T47D (cell line): ENCODE results near the genes IFI27L1 and SERPINA6.

- RRBS = no CpG with 5 or more reads among the region's 15 CpGs
These were observed 62.6 kb downstream of the UBR7 start for GRCh38 chr14:93269360-93270299.

- RRBS = no CpG with 5 or more reads among the region's 8 CpGs
These were observed 39.0 kb downstream of the BTBD7 start for GRCh38 chr14:93293794-93294177.

DNA sequence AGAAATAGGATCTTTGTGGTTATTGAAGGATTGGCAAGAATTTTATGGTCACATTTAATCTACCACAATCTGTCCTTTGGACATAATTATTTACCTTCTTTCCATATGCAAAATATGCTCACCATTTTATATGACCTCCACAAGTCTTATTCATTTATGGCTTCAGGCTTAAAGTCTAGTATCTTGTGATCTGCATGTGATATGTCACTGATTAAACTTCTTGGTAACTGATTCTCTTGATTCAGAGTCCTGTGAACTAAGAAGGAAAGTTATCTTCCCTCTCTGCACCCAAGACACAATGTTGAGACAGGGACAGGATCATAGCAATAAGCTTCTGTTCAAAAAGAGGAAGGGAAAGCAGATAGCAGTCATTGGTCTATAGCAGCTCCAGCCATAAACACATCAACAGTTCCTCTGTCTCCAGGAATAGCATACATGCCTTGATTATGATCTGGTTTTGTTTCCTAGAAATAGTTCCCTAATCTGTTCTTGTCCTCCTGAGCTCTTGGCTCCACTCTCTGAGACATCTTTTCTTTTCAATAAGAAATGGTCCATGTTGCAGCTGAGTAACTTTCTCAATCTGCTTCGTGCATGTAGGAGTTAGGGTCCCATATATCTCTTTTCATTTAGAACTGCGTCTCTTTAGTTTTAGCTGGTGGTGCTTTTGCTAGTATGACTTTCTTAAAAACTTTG lies 103.2 kb downstream of the UNC79 start:
- RRBS = no CpG with 5 or more reads among the region's 2 CpGs

DNA sequence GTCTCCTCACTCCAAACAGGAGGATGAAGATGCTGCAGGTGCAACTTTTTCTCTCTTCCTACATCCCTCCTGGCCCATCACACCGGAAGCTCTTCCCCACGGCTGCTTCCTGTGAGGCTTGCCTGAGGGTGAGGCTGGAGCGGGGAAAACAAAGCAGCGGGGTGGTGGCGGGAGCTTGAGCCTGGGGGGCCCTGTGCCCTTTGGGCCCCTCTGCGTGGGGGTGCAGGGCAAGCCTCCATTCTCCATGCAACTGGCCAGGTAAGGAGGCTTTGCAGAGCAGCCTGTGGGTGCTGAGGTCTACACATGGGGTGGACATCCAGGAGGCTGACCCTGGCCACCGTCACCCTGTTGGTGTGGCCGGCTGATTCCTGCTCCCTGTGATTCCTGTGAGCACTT lies 70.7 kb downstream of the PRIMA1 start:
- RRBS = 14% methylated on average over 1 of the region's 8 CpGs

DNA sequence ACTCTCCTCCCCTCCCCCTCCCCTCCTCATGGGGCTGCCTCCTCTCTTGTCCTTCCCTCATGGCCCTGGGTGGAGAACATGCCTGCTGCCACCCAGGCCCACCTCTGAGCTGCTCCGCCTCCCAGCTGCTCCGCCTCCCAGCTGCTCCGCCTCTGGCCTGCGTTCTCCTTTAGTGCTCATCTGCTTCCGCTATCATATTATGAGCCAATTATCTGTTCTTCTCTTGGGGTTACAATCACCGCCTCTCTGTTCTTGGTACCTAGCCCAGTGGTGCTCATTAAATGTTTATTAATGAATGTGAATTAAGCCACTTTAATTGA lies 32.1 kb upstream of the FAM181A start:
- RRBS = no CpG with 5 or more reads among the region's 6 CpGs

- RRBS = 35% methylated on average over 3 of the region's 15 CpGs
These were observed 19.5 kb downstream of the ASB2 start for GRCh38 chr14:93956625-93957434.

GRCh38 chr14:93987361-93988162 lies 9.5 kb upstream of the CCDC197 start:
- RRBS = no CpG with 5 or more reads among the region's 16 CpGs

DNA sequence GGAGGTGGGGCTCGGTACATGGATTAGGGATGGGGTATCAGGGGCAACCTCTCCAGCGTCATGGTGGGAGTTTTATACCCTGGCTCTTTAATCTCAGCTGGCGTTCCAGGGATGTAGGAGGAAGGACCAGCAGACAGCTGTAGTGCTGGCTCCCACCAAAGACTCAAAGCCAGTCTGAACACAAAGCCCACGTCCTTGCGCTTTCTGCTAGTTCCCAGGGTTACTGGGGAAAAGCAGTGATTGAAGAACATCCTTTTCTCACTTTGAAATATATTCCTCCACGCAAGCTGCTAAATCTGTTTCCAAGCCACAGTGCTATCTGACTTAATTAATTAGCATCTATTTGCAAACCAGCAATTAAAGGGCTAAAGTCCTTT lies 5.3 kb downstream of the OTUB2 start:
- RRBS = no CpG with 5 or more reads among the region's 6 CpGs

- RRBS = 1% methylated on average over 20 of the region's 49 CpGs
These were observed at the start of gene IFI27L1 for GRCh38 chr14:94081032-94081824. Gene IFI27L1, plus strand, starts transcription at chr14:94081310.

DNA sequence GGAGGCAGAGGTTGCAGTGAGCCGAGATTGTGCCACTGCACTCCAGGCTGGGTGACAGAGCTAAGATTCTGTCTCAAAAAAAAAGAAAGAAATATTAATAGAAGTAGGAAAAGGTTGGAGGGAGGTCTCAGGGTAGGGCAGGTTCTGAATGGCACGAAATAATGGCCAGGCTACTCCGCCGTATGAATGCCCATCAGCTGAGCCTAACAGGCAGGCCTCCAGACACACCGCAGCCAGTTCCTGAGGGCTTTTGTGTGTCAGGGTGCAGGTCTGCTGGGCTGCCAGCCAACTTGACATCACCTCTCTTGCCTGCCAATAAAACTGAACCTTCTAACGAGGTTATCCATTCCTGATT lies 16.0 kb downstream of the IFI27L2 start:
- RRBS = no CpG with 5 or more reads among the region's 6 CpGs

DNA sequence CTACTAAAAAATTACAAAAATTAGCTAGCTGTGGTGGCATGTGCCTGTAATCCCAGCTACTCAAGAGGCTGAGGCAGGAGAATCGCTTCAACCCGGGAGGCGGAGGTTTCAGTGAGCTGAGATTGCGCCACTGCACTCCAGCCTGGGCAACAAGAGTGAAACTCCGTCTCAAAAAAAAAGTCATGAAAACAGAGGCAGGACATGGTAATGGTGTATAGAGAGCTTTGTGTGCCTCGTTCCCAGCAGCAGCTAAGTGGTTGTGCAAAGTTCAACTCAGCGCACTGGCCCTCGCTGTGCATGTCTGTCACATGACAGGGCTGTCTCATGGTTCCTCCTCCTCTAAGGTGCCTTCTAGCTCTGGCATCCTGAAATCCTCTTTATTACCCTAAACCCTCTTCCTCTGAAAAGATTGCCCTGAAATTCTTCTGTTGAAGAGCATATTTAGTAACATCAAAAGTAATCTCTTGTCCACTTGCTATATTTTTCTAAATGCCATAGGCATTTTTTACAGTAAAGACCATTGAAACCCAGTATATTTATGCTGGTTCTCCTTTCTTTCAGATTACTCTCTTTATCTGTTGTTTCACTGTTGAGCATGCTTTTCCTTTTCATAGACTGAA lies 15.8 kb downstream of the SERPINA10 start:
- RRBS = no CpG with 5 or more reads among the region's 8 CpGs

- RRBS = 80% methylated on average over 1 of the region's 9 CpGs
These were observed 1.7 kb downstream of the SERPINA10 start for GRCh38 chr14:94291280-94291860.

- RRBS = no CpG with 5 or more reads among the region's 11 CpGs
These were observed 1.1 kb upstream of the SERPINA10 start for GRCh38 chr14:94294098-94294722.

DNA sequence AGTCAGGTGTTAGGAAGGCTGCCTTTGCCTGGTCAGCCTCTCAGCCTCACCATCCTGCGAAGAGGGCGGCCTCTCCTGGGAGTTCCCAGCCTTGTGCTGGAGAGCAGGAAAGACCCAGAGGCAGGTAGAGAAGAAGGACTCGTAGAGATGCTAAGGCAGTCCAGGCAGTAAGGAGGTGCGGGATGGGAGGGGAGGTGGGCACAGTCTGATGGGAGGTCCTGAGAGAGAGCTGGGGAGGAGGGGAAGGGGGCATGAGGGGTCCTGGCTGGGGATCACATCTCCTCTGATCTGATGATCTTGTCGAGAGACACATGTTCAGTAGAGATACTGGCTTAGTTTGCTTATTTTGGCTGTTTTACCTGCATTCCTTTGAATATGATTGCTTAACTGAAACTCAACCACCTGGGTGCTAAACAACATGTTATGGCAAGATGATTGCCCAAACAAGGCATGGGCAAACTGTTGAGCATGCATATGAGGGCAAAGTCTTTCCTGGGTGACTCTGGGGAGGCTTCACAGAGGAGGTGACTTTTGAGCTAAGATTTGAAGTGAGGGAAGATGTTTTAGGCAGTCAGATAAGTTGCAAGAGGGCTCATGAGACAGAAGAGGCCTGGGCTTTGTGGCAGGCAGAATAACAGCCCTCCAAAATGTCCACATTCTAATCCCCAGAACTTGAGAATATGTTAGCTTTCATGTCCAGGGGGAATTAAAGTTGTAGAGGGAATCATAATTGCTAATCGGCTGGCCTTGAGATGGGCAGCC lies 10.3 kb downstream of the SERPINA6 start:
- RRBS = no CpG with 5 or more reads among the region's 6 CpGs

DNA sequence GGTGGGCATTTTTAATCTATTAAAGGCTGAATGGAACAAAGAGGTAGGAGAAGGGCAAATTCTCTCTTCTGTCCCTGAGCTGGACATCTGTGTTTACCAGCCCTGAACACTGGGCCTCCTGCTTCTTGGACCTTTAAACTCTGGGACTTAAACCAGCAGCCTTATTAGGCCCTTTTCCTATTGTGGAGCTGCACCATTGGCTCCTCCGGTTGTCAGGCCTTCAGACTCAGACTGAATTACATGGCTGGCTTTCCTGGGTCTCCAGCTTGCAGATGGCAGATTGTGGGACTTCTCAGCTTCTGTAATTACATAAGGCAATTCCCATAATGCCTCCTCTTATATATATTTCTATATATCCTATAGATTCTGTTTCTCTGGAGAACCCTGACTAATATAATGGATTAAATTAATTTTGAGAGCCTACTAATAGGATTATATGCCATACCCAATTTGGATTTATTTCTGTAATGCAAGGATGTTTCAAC lies 6.4 kb downstream of the SERPINA6 start:
- RRBS = no CpG with 5 or more reads among the region's 1 CpG

- RRBS = no CpG with 5 or more reads among the region's 6 CpGs
These were observed at the start of gene SERPINA6 for GRCh38 chr14:94323099-94323658. Gene SERPINA6, minus strand, starts transcription at chr14:94323336.

DNA sequence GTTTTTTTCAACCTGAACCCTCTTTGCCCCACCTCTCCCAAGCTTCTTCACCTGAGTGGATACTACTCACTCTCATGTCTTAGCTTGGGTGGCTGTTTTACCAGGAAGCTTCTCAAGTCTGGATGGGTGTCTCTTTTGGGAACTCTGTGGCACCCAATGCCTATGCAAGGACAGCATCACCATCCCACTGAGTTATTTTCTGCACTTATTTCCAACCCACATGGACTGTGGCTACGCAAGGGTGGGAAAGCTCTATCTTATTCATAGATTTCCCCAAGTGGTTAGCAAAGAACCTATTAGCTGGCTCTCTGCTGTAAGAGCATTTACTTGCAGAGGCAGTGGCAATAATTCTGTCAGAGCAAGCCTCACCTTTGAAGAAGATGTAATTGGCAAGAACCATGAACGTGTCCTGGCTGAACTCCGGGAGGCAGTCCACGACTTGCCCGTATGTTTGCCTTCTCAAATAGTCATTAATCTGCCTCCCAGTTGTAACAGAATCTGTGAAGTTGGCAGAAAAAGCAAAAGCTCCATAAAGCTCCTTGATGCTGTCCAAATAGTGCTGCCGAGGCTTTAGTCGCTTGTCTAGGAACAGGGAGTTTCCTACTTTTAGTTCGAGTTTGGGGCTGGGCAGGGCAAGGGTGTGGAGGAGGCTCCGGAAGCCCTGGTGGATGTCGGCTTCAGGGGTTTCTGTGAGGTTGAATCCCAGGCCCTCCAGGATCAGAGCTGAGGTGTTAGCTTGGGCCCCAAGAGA lies 4.7 kb downstream of the SERPINA11 start:
- RRBS = no CpG with 5 or more reads among the region's 10 CpGs

DNA sequence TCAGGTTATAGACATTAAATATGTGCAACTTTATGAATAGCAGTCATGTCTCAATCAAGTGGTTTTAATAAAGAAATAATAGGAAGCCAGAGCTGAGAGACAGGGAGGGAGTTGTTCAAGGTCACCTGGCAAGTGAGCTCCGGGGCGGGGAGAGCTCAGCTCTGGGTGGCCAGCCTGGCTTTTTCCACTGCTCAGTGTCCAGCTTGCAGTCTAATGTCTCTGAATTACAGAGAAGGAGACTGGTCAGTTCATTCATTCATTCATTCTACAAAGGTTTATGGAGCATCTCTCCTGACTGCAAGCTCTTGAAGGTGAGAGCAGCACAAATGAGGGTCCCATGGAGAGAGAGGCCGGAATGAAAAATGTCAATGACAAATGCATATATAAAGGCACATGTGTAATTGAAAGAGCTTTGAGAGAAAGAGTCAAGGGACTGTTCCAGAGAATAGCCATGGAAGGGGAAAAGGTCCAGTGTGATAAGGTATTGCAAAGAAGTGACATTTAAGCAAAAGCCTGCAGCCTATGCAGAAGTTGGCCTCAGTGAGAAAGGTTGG lies 1.3 kb downstream of the SERPINA5 start:
- RRBS = no CpG with 5 or more reads among the region's 3 CpGs

DNA sequence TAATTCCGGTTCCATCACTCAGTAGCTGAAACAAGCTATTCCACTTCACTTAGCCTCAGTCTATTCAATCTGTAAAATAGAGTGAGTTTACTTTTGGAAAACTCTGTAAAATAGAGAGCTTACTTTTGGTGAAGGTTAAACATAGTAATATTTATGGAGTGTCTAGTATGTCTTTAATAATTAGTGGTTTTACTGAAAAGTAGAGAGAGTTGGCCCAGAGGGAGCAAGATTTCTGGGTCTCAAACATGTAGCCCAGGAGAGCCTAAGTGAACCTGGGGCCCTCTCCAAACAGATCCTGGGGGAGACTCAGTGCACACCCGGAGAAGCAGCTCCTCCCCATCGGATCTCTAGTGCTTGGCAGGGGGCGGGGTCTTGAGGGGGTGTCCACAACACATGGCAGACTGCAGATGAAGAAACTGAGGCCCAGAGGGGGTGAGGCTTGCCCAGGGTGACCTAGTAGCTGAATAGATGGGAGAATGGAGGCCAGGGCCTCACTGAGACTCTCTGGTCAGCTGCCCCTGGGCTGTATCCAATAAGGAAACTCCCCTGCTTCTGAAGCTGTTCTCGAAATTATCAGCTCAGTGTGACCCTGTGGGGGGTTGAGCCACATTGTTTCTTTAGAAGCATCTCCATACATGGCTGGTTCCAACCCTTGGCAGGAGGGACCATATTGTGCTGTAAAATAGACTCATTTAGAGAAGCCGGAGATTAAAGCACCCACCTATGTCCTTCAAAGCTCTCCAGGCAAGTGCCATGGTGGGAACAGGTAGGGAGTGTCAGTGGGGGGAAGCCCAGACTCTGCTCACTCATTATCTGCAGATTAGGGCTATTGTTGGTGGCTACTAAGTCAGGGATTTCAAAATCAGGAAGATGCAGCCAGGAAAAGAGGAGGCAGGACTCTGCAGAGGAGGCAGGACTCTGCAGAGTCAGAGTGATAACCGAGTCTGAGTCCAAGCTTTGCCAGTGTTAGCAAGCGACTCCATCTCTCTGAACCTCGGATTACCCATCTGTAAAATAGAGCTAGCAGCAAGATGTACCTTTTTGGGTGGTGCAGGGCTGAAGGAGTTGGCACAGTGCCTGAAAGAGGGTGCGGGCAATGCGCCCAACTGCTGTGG lies 3.3 kb downstream of the SERPINA5 start:
- RRBS = no CpG with 5 or more reads among the region's 11 CpGs